GM19239 (cell line): ENCODE results near the gene OR1J2.

DNA sequence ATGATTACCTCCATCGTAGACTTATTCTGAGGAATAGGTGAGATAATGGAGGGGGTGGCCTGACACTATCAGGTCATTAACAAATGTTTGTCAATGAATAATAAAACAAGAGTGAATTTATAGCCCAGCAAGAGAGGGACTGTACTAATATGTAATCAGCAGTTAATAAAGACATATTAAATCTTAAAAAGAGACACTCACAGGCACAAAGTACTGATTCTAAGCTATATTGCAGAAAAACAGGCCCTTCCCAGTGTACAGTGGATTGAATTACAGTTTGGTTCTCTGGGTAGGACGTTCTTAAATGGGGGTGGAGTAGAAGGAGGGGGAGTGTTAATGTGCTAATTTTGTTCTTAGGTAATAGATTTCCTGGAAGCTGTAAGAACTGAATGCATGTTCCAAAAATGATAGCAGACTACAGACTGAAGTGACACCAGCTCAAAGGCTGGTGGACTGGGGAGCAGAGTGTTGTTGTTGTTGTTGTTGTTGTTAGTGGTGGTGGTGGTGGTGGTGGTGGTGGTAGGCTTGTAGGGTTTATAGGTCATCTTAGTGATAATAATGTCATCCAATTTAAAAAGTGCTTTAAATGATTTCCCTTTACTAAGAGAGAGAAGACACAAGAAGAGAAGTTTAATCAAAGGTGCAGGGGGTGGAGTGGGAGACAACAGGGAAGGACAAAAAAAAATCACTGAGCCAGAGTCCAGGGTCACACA lies 27.2 kb downstream of the TTLL11 start:
- RRBS: no CpG with 5 or more reads among the region's 2 CpGs

DNA sequence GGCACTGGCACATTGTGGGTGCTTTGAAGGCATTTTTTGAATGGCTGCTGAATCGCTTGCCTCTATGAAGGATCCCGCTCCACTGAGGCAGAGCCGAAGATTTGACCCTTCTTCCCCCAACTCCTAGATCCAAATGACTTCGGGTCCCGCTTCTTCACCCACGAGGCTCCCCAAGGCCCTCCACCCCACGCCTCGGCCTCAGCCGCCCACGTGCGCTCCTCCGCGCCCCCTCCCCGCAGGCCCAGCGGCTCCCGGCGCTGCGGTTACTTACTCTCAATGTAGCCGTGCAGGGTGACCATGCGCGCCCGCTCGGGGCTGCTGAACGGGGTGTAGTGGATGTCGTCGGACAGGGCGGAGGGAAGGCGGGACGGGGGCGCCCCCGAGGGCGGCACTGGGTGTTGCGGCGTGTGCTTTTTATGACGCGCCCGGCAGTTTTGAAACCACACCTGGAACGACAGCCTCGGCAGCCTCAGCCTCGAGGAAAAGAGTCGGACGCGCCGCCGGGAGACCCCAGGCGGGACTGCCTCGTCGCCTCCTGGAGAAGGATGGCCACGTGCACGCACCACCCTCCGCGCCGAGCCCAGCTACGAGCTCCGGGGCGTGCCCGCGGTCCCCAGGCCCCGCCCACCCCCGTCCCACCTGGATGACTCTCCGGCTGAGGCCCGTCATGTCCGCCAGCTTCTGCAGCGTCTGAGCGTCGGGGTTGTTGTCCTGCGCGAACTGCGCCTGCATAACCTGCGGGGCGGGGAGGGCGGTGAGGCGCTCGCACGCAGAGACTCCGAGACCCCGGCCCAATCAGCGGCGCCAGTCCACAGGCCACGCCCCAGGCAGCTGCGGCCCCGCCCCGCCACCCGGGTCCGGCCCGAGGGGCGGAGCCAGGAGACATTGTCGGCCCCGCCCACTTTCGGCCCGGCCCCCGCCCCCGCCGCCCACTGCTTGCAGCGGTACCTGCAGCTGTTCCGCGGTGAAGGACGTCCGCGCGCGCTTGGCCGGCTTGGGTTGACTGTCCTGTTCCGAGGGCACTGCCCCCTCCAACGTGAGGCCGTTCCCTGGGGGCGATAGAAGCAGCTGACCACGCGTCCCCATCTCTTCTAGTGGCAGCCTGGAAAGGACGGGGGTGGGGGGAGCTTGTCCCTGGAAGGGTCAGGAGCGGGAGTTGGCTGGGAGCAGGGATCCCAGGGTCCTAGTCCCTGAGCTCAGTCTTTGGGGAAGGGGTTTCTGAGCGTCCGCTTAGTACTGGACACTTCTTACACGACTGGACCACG lies 15.0 kb downstream of the LHX6 start:
- RRBS: 5% methylated on average over 49 of the region's 115 CpGs

- RRBS: no CpG with 5 or more reads among the region's 2 CpGs
Measured at GRCh38 chr9:122376011-122376345, 5.2 kb downstream of the PTGS1 start.

DNA sequence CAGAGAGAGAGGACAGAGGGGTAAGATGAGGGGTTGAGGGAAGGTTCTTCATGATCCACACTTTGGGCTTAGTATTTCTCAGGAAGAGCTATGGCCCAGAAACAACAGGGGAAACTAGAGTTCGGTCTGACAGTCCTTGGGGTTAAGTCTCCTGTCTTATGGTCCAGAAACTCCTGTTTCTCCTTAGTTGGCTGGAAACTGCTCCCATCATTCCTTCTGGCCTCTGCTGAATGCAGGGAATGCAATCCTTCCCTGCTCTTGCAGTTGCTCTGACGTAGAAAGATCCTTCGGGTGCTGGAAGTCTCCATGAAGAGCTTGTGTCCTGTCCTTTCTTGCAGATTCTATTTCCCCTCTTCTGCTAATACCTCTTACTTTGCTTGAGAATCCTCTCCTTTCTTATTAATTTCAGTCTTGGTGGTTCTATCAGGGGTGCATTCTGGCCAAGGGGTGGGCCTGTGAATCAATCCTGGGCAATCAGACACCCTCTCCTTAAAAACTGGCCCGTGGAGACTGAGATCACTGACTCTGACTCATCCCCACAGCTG lies 23.5 kb downstream of the PTGS1 start:
- RRBS: no CpG with 5 or more reads among the region's 4 CpGs

- RRBS: no CpG with 5 or more reads among the region's 7 CpGs
Measured at GRCh38 chr9:122510433-122510941, at the start of gene OR1J2. Gene OR1J2, plus strand, starts transcription at chr9:122510802.

DNA sequence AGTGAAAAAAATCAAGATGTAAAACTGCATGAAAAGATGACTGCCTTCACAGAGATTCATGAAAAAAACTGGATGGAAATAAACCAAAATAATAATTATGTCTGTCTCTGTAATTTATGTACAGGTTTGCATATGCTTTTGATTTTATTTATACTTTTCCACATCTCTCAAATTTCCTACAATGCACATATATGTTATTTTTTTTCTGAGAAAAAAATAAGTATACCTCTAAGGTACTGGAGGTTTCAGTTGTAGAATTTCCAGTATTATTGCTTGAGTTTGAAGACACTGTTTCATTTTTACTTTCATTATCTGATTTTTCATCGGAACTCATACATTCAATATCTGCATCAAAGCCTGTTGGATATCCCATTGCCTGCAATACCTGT lies 105.8 kb downstream of the GPR21 start:
- RRBS: no CpG with 5 or more reads among the region's 1 CpG

GRCh38 chr9:123184017-123184340 lies 84.4 kb downstream of the STRBP start:
- RRBS: no CpG with 5 or more reads among the region's 3 CpGs

GRCh38 chr9:123266444-123267615 lies 1.6 kb downstream of the STRBP start:
- RRBS: no CpG with 5 or more reads among the region's 11 CpGs

- RRBS: no CpG with 5 or more reads among the region's 6 CpGs
Measured at GRCh38 chr9:123555206-123555875, 199.3 kb downstream of the CRB2 start.

DNA sequence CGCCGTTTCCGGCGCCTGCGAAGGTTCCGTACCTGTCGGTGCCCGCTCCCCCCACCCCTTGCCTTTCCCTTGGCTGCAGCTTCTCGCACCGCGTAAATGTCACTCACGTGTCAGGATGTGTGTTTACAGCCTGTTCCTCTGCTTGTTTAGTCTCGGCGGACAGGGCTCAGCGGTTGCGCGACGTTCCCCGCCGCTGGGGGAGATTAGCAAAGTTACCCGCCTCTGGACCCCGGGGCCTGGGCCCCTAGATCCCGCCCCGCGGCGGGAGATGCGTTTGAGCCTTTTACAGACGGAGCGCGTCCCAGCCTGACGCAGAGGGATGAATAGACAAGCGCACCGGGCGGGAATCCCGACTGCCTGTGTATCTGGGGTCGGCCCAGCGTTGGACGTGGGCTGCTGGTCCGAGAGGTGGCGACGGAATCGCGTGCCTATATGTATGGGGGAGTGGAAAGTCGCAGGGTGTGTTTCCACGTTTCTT lies 2.6 kb upstream of the LHX2 start:
- RRBS: 20% methylated on average over 8 of the region's 45 CpGs

DNA sequence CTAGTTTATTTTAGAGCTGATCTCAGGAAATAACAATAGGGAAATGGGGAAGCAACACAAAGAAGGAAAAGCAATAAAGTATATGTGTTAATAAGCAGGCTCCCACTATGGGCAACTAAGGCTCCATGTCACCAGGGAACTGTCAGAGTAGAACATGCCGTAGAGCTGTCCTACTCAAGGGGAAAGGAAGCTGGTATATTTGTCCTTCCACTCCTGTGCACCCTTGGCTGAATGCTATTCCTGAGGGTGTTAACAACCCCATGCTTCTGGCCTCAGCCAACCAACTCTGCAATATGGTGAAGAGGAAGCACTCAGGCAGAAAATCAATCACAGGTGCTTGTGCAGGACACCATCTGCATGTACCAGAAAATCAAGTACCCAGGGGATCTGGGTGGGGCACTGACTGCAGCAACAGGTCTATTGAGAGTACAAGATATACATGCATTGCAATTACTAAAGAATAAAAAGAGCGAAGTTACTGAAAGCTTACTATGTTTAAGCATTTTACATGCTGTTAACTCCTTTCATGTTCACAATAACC lies 51.4 kb upstream of the NEK6 start:
- RRBS: no CpG with 5 or more reads among the region's 2 CpGs

DNA sequence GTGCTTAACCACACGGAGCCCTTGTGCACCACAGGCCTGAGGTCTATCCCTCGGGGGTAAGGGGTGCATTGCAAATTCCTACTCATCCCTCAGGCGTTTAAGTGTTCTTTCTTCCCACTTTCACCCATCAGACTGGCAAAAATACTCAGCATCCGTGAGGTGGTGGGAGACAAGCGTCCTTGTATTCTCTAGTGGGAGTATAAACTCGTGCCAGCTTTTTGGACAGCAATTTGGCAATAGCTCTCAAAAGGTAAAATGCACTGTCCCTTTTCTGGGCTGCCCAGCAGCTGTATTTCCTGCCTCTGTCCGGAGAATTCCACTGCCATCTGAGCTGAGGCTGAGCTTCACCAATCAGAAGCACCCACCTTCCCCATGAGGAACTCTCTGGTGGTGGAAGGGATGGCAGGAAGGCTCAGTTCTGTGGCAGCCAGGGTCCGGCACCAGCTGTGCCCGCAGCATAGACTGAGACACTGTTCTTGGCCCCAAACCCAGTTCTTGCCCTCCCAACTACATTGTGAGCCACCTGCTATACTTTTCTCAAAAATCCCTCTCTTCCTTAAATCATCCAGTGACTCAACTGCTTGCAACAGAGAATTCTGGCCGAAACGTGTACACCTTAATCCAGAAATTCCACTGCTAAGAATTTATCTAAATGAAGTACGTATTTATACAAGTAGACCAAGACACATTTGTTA lies 14.9 kb downstream of the PSMB7 start:
- RRBS: no CpG with 5 or more reads among the region's 12 CpGs

DNA sequence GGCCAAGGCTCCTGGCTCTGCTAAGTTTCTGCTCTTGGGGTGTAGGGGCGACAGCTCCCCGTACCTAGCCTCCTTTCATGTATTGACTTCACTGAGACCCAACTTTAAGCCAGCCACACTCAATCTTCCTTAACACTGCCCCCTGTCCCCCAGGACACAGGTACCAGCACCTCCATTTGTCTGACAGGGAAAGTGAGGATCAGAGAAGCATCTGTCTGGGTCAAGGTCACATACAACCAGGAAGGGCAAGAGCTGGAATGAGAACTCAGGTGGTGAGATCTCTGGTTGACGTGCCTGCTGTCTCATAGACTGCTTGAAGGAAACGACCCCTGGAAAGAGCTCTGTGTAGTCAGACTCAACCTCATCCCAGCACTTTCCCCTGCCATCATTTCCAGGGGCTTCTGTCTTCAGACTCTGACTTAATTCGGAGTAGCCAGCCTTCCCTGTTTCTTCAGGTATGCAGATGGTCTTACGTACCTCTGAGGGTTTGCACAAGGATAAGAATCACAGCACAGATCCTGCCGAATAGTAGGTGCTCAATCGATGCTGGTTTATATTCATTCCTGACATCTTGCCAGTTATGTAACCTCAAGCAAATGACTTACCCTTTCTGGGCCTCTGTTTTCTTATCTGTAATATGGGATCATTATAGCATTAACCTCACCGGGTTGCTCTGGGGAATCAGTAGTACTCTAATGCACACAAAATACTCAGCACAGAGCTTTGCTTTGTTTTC lies 7.4 kb upstream of the NR5A1 start:
- RRBS: no CpG with 5 or more reads among the region's 9 CpGs

DNA sequence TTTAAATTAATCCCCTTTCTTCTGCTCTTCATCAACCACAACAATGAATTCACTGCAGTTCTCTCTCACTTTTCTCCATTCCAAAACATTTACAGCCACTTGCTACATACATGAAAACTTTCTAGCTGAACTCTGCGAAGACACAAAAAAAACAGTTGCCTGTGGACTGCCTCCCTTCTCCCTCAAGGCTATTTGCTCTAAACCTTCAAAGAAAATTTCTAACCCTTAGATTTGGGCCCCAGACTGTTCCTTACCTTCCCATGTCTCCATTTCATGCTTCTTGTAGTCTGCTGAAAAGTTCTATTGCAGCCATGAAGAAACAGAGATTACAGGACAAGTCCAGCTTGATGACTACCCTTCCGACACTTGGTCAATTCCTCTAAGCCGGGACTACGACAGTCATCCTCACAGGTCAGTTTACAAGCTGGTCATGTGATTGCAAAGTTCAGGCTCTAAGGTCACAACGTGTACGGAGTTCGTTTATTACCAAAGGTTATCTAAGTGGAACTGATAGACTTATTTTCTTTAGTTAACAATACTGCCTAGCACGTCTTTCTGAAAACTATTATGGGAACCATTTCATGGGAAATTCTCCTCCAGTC lies 88.4 kb upstream of the NR5A1 start:
- RRBS: no CpG with 5 or more reads among the region's 8 CpGs

- RRBS: no CpG with 5 or more reads among the region's 7 CpGs
Measured at GRCh38 chr9:124692311-124692831, 78.7 kb downstream of the NR6A1 start.

GRCh38 chr9:124693507-124694062 lies 77.5 kb downstream of the NR6A1 start:
- RRBS: no CpG with 5 or more reads among the region's 3 CpGs

GRCh38 chr9:124711344-124712274 lies 59.5 kb downstream of the NR6A1 start:
- RRBS: no CpG with 5 or more reads among the region's 4 CpGs

- RRBS: no CpG with 5 or more reads among the region's 3 CpGs
Measured at GRCh38 chr9:124723212-124723724, 47.8 kb downstream of the NR6A1 start.

- RRBS: no CpG with 5 or more reads among the region's 6 CpGs
Measured at GRCh38 chr9:124725083-124725612, 46.0 kb downstream of the NR6A1 start.

DNA sequence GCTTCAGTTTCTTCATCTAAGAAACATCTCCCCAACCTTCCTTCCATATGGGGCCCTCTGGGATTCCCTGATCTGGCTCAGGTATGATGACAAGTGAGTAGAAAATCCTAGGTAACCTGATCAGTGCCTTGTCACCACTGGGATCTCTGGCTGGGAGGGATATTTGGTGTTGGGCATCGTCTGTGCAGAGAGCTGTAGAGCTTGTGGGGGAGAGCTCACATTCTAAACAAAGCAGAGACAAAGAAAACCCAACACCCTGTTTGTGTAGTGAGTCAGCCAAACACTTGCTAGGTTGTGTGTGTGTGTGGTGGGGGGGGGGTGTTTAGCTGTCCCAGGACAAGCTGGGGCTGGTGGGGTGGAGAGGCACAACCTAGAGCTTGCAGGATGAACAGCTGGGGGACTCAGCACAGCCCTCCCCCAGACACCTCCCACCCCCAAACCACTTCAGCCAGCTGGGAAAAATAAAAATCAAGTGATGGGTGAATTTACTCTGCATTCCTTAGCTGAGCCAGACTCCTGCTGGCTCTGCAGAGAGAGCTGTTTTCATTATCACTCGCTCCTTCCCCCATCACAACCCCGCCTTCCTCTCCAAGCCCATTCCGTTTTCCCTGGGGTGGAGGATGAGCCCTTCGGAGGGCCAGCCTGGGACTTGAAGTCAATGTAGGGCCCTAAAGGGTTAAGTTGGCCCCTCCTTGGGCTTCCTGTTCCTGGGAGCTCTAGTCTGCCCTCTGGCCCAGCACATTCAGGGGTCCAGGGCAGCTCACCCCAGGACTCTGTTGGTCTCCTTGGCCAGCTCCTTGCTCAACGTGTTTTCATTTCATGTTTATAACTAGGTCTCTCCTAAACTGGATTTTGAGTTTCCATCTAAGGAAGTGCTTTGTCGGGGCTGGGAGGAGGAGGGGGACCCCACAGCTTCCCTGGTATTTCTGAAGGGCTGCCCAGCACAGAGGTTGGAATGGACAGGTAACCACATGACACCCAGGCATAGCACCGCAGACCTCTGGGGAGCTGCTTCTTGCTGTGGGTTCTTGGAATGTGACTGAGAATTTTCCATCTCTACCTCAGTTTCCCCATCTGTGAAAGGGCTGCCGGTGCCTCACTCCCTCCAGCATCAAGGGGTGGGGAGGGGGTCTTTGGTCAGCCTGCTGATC lies 2.7 kb downstream of the OLFML2A start:
- RRBS: no CpG with 5 or more reads among the region's 9 CpGs